Mesenchymal stem cell of adipose (primary cell): ENCODE results near the genes ZC3H12C, BTG4, HOATZ, C11orf52 and DLAT.

- CAGE, long polyA plus RNA: no peak
These were observed 325.9 kb downstream of the C11orf87 start for GRCh38 chr11:109747746-109748469.

- CAGE, long polyA plus RNA: no peak
These were observed at the start of gene ZC3H12C for GRCh38 chr11:110092442-110093462. TSS of gene ZC3H12C (plus strand) at chr11:110093392.

DNA sequence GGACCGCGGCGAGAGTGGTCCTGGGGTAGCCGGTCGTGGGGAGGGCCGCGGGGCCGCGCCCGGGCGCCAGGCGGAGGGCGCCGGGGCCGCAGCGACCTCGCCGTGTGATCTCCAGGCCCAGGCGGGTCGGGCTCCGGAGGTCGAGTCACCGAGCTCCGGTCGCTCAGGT, 155 bp downstream of the ZC3H12C start:
- CAGE, long polyA plus RNA: no peak

GRCh38 chr11:110174131-110174503, 80.9 kb downstream of the ZC3H12C start:
- CAGE, long polyA plus RNA: no peak

DNA sequence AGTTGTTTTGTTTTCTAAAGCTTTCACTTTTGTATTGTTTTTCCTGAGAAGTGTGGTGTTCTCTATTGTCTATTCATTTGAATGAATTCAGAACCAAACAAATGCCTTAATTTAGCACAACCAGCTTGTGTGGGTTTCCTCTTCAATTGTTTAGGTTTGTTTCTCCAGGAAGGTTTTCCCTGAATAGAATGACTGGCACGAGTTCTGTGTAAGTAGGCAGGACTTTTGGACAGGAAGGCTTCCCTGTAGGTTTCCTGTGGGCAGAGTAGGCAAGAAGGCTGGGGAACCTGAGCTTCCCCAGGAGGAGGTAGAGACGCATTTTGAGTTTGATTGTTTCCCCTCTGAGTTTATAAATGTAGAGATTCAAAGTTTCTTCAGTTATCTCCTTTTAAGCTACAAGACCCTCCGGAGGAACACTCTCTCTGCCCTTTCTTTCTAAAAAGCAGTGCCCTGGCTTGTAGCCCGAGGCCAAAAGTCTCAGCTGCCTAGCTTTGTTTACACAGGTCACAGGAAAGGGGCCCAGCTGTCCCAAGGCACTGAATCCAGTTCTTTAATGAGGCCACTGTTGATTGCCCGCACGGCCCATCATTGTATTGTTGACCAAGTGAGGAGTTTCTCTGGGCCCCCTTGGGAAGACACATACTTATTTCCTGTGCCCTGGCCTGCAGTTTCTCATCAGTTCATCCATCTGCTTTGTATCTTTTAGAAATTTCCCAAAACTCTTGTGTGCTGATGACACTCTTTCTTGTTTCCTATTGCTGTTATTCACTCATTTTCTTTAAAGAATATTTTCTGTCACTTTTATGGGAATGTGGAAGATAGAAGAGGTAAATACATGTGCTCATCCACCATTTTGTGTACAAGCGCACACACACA, 66.6 kb upstream of the FDX1 start:
- CAGE, long polyA plus RNA: no peak

DNA sequence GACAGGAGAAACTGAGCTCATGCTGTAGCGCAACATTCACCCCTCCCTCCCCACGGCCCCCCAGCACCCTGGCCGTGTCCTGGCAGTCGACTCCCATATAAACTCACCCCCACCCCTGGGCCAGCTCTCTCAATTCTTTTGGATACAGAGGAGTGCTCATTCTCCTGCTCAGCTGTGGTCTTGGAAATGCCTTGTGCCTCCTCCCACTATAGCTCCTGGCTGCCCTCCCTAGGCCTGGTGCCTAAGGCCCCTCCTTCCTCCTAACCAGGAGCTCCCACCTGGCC, 209.4 kb upstream of the ARHGAP20 start:
- CAGE, long polyA plus RNA: no peak

GRCh38 chr11:111177512-111177891, 68.0 kb upstream of the POU2AF2 start:
- CAGE, long polyA plus RNA: no peak

DNA sequence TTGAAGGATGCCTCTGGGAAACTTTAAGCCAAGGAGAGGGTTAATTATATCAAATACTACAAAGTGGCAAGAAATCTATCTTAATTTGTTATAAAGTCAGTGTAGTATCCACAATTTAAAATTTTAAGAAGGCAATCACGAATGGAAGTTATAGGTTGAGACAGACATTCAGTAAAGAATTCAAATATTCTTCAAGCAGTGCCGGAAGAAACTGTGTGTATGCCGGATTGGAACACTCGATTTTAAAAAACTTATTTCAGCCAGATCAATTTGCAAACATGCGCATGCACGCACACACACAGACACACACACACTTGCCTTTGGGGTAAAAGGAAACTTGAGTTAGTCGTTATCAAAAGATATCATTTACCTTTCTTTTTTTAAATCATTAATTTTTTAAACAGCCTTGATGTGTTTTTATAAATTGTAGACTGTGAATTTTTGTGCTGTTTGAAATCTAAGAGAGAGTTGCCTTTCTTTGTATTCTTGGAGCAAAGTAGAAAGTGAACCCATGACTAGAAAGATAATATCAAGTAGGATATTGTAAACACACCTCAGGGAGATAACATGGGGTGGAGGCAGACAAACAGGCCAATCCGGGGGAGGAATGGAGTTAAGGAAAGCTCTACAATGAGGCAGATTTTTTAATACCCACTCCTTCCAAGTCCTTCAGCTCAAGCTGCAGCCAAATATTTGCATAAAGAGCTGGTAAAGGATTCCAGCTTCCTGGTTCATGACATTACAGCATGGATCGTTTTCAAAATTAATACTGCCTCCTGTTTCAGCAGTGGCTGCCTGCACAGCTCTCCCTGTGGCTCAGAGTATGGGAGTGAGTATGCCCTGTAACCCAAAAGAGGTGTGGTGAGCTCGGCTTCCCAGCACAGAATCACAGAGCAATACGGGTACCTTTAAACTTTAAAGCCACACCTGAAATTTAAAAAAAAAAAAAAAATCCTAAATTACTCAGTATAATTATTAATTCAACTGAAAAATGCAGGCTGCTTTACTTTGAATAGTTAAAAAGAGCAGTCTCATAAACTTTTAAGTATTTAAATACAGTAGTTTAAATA, 4.9 kb downstream of the POU2AF3 start:
- CAGE, long polyA plus RNA: no peak

DNA sequence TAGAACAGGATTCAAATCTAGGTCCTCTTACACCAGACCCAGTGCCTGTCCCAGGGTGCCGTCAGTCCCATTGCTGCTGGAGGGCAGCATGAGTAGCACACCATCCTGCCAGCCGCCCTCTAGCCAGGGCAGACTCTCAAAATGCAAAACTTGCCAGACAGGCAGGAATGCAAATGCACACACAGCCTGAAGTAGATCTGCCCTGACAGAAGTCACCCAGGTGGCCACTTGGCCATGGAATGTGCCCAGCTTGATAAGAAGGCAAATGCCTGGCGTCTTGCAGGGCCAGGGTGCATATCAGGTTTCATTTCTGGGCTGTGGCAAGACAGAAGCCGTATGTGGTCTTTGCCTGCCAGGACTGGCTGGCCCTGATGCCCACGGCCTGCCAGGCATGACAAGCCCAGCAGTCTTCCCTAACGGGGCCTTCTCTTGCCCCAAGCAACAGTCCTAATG, 29.5 kb downstream of the POU2AF3 start:
- CAGE, long polyA plus RNA: no peak

- CAGE, long polyA plus RNA: no peak
These were observed 17.2 kb downstream of the POU2AF1 start for GRCh38 chr11:111361878-111362347.

GRCh38 chr11:111416181-111416891, 37.3 kb upstream of the POU2AF1 start:
- CAGE, long polyA plus RNA: no peak

DNA sequence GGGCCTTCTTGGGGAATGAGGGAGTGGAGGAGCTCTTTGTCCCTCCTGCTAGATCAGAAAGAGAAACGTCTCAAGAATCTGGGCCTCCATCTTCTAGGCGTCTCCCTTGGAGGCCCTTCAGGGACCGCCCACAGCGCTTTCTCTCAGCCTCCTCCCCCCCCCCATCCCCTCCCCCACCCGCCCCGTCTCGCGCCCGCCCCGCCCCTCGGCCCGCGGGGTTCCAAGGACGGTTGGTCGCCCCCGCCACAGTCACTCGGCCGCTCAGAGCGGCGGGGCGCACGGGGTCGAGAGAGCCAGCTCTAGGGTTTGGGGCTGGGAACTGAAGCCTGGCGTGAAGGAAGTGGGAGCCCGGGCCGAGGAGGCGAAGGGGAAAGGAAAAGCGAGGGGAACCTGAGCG, at the start of gene BTG4:
BTG4 (minus strand) TSS at position 154 of the 397 bp plus-strand sequence.
- CAGE, long polyA plus RNA: no peak

GRCh38 chr11:111514549-111515150, at the start of gene HOATZ:
TSS of gene HOATZ (plus strand) at chr11:111514778.
- CAGE, long polyA plus RNA: no peak

DNA sequence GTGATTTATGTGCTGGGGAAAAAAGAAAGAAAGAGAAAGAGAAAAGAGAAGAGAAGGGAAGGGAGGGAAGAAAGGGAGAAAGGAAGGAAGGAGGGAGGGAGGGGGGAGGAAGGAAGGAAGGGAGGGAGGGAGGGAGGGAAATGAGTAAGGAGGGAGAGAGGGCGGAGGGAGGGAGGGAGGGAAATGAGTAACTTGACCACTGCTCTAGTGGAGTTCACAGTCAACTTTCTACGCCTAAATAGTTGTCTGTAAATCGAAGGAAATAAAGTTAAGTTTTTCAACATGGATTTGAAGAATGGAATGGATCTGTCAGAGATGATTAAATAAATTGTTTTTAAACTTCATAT, 33.0 kb downstream of the SIK2 start:
- CAGE, long polyA plus RNA: no peak

GRCh38 chr11:111918307-111919260, at the start of gene C11orf52:
TSS of gene C11orf52 (plus strand) at chr11:111918913.
- CAGE, long polyA plus RNA: no peak

DNA sequence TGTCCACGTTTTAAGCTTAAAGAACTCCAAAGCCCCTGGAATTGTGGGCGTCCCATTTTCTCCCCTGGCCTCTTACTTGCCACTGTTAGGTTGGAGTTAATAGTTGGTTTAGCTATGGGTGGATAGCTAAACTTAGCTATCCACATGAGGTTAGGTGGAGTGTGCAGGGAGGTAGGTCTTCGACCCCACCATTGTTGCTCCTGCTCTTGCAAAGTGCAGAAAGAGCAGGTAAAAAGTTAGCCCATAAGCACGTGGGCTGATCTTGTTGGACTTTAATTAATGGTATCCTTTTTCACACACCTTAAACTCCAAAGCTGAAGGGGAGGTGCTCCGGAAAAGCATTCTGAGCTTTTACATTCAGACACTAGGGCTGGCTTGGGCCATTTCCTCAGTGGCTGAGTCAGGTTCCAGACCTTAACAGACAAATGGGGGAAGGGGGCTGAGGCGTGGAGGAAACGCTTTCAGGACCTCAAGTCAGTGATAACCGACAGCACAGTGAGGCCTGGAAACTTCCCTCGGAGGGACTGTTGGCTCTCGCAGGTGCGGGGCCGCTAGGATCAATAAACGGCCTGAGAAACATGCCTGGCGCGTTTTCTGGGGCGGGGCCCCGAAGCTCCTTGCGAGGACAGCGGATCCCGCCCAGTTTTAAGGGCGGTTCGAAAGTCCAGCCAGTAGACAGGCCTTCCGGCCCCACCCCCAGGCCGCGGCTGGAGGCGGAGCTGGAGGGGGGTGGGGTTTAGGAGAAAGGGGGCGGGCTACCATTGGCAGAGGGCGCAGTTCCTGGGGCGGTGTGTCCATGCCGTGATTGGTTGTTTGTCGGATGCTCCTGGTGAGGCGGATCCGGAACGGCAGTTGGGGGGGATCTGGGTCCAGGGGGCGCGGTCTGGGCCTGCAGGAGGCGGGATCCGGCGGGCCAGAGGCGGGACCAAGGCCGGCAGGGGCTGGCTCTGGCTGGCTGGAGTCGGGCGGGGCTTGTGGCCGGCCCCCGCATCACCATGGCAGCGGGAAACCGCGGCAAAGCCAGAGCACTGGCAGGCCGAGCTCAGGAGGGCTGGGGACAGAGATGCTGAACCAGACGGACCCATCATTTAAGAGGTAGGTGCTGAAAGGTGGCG, 7.9 kb downstream of the C11orf52 start:
- CAGE, long polyA plus RNA: no peak

DNA sequence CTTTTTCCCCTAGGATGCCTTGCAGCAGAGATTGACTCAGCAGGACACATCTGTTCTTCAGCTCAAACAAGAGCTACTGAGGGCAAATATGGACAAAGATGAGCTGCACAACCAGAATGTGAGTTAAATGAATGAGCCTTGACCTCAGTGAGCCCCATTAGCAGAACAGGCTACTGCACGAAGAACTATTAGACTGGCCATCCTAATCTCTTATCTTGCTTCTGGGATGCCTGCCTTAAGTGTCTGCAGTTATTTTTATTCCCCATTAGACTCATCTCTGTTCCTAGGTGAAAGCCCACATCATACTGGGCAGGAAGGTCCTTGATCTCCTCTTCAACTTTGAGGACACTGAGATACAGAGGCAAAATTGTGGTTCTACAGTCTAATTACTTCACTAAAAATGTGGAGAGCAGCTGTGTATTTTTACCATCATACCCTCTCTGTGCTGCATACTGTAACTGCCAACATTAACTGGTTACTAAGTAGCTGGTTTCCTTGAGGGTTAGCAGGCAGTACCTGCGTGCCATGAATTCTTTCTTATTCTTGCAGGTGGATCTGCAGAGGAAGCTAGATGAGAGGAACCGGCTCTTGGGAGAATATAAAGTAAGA, 32.7 kb upstream of the DLAT start:
- CAGE, long polyA plus RNA: no peak

DNA sequence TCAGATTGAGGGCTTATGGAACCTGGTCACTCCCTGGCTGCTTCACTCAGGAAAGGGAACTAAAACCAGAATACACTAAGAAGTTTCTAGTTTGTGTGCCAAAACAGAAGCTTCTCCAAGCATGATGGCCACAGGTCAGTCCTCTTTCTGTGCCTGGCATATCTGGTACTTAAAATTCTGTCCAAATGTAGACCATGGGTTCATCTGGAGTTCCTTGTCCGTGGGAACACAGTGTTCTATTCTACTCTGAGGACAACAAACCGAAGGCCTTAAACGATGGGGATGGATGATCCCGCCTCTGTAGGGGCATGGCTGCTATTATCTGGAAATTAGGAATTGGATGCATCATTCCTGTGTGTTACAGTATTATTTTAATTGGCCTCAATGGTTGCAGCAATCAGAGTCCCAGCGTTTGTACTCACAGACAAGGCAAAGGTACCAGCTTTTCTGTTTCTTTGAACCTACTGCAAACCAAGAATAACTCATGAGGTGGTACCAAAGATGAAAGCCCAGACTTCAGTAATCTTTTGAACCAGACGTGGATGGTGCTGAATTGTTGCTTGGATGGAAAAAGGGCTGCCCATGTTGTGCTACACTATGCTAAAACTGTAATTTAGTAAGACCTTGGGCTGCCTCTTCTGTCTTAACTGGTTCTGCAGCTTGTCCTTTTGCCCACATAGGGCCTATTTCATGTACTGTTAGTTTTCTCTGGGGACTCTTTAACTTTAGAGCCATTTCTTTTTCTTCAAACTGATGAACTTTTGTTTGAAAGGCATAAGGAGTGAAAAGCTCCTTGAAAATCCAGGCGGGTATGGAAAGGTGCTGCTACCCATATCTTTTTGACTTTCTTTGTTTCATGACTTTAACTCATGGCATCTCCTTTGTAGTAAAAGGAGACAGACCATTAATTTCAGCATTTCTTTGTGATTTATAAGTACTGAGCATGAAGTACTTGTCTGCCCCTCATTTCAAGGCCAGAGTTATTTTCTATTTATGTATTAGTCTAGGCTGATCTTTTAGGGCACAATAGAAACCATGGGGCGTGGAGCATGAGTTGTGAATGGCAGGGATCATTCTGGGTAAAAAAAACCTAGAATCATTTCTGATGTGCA, 5.8 kb upstream of the DLAT start:
- CAGE, long polyA plus RNA: no peak

- CAGE, long polyA plus RNA: no peak
These were observed at the start of gene DLAT for GRCh38 chr11:112024621-112025753. TSS of gene DLAT (plus strand) at chr11:112025408.

DNA sequence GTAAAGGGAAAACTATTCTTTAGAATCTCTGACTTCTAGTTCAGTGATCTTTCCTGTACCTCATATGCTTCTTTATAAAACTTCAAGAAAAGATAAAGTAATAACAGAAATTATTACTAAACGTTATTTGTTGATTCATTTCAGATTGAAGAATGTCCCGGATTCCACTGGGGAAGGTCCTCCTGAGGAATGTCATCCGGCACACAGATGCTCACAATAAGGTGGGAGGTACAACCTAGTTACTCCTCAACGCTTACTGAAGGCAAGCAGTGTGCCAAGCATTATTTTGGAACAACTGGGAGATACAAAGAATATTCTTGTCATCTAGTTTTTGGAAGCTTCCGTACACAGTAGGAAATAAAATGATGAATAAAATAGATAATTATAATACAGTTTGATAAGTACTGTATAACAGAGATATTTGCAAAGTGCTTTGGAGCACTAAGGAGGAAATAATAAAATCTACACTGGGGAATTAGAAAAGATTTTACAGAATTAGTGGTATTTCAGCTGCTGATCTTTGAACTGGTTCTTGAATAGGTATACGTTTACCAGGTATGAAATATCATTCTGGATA, 1.4 kb downstream of the NKAPD1 start:
- CAGE, long polyA plus RNA: no peak